ENCODE results near the gene FAM193A.

DNA sequence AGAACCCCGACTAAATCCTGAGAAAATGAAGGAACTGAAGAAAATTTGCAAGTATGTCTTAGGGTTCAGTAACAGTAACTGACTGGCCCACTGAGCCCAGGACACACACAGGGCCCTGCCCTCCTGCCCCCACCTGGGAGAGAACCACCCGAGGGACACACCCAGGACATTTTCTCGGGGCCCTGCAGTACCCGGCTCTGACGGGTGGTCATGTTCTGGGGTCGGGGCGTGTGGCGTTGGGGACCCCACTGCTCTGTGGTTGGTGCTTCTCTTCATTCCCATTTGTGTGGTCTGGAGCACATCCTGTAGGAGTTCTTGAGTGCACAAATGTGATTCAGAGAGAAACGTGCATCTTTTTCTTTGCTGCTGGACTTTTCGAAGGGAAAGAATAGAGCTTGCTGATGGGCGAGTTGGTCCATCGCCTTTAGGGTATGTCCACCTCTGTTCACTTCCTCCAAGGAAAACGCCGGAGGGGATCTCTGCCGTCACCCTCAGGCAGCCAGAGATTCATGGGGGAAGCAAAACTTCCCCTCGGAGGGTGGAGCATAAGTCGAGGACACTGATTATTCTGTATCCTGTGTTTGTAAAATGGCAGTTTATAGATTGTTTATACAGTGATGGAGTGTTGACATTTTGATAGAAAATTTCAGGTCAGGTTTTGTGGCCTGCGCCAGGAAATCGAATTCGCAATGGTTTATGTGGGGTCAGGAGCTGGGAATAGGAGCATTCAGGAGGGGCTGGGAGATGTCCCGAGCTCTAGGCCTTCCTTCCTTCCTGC, 1.3 kb downstream of the UVSSA start:
- RAMPAGE, long total RNA = no peak
- RRBS = no CpG with 5 or more reads among the region's 21 CpGs

DNA sequence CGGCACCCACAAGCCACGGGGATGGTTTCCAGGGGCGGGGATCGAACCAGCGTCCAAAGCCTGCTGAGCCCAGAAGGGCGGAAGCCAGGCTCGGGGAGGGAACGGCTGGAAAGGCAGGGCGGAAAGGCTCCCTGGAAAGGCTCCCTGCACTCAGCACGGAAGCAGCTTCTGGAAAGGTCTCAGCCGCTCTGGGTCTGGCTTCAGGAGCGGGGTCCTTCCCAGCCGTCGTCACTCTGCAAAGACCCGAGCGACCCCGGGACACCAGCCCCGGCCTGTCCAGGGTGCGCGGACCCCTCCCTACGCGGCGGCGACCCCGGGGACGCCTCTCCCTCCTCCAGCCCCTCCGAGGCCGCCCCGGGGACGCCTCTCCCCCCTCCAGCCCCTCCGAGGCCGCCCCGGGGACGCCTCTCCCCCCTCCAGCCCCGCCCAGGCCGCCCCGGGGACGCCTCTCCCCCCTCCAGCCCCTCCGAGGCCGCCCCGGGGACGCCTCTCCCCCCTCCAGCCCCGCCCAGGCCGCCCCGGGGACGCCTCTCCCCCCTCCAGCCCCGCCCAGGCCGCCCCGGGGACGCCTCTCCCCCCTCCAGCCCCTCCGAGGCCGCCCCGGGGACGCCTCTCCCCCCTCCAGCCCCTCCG, 114.2 kb upstream of the NKX1-1 start:
- RAMPAGE, long total RNA = no peak
- RRBS = 33% methylated on average over 8 of the region's 55 CpGs

DNA sequence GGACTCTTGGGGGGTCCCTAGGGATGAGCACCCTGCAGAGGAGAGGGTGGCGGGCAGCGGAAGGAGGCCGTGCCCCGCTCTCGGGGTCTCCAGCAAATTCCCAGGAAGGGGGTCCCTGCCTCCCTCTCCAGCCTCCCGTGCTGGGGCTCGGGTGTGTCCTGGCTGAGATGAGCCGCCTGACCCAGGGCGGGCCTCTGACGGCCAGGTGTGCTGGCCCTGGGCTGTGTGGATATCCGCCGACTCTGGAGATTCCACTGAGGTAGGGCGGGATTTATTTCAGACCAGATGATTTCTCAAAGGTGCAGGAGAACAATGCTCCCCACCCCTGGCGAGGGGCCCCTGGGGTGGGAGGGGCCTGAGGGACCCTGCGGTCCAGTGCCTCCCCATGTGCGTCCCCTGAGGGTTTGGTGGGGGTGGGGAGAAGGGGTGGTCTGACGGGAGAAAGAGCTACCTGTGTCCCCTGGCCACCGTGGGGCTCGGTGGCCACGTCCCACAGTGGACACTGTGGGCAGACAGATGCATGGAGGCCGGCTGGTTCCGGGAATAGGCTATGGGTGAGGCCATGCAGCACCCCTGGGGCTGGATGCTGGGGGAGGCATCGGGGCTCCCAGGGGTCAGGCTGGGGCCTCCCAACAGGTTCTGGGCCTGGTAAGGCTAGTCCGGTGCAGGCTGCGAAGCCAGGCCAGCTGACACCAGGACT, 971 bp upstream of the FAM53A start:
- RAMPAGE, long total RNA = no peak
- RRBS = 70% methylated on average over 2 of the region's 25 CpGs

DNA sequence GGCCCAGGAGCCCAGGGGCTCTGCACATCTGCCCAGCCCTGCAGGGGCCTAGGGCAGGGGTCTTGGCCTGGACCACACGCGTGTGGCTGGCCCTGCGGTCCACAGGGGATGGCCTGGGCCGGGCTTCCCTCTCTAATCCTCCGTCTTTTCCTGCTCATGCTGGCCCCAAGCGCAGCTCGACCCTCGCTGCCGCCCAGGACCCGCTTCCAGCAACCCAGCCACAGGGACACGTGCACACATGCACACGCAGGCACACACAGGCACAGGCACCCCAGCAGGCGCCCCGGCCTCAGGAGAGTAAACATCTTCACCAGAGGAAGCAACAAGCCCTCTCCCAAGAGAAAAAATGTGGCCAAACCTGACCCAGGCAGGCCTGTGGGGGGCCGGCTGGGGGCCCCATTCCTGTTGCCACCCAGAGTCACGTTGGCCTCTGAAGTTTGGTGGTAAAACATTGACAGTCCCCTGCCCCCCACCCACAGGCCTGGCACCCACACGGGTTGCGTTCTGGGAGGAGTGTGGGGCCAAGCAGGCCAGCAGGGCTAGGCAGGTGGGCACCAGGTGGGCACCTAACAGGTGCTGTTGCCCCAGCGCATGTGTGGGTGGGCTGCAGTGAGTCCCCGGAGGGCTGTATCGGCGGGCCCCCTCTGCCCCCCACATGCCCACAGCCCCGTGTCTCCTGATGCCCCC, 24.5 kb upstream of the FGFR3 start:
- RAMPAGE, long total RNA = no peak
- RRBS = 83% methylated on average over 1 of the region's 23 CpGs

DNA sequence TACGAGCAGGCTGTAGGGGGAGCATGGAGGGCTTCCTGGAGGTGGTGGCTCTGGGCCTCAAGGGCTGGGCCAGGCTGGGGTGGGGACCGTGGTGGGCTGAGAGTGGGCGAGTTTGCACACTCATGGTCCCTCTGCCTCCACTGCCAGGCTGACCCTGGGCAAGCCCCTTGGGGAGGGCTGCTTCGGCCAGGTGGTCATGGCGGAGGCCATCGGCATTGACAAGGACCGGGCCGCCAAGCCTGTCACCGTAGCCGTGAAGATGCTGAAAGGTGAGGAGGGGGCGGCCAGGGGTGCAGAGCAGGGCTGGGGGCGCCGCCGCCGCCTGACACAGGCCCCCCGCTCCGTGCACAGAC, 12.1 kb downstream of the FGFR3 start:
- RAMPAGE, long total RNA = no peak
- RRBS = no CpG with 5 or more reads among the region's 17 CpGs

- RAMPAGE, long total RNA = no peak
- RRBS = 10% methylated on average over 3 of the region's 51 CpGs
Observed at GRCh38 chr4:1861762-1863122, 6.3 kb upstream of the LETM1 start.

DNA sequence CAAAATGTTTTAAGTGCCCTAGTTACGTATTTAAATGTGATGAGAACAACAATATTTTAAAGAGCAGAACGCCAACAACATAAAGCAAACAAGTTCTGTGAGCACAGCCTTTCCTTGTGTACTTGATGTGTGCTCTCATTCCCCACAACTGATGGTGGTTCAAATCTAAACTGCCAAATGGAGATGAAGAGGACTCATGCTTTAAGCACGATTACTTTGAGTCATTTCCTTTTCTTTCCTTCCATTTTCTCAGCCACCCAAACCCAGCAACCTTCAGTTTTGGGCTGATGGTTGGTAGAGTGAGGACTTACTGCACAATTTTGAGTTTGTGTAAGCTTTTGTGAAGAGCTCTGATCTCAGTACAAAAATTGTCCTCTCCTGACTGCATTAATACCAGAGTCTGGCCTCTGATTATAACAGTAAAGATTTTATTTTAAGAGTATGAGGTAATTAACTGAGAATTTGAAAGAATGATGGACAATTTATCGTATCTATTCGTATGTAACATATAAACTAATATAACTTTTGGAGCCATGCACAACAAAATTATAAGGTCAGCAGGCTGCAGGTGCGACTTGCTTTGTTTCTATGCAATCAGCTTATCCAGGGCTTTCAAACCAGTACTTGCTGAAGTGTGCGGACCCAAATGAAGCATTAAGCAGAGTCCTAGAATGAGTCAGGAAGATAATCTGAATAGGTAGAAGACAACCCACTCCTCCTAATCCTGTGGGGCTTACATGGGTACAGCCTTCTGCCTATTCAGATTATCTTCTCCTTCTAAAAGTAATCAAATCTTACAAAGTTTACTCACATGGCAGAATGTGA, 1.9 kb downstream of the NSD2 start:
- RAMPAGE, long total RNA = no peak
- RRBS = no CpG with 5 or more reads among the region's 7 CpGs

DNA sequence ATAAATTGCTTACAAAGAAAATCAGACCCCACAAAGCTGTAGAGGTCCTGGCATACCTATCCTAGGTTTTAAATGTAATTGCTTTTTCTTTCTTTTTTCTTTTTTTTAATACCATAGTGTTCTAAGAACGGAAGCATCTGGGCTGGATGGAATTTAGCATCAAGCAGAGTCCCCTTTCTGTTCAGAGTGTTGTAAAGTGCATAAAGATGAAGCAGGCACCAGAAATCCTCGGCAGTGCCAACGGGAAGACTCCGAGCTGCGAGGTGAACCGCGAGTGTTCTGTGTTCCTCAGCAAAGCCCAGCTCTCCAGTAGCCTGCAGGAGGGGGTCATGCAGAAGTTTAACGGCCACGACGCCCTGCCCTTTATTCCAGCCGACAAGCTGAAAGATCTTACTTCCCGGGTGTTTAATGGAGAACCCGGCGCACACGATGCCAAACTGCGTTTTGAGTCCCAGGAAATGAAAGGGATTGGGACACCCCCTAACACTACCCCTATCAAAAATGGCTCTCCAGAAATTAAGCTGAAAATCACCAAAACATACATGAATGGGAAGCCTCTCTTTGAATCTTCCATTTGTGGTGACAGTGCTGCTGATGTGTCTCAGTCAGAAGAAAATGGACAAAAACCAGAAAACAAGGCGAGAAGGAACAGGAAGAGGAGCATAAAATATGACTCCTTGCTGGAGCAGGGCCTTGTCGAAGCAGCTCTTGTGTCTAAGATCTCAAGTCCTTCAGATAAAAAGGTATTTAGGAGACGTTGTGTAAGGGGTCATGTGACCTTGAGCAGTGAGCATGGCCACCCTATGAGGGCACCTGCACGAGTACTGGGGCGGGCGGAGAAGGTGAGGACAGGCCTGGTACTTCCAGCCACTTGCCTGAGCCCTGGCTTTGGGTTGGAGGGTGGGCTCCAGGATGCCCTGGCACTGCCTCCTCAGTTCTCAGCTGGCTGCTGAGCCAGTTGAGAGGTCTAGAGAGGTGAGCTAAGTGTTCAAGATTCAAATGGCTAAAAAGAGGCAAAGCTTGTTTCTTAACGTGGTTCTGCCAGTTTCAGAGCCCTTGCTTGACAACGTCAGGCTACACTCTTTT, 29.7 kb downstream of the NSD2 start:
- RAMPAGE, long total RNA = no peak
- RRBS = no CpG with 5 or more reads among the region's 24 CpGs

- RAMPAGE, long total RNA = no peak
- RRBS = no CpG with 5 or more reads among the region's 5 CpGs
Observed at GRCh38 chr4:1930573-1930899, 59.3 kb downstream of the NSD2 start.

GRCh38 chr4:1980335-1981132, 28.2 kb downstream of the NELFA start:
- RAMPAGE, long total RNA = no peak
- RRBS = 93% methylated on average over 4 of the region's 19 CpGs

GRCh38 chr4:1987255-1988304, 21.2 kb downstream of the NELFA start:
- RAMPAGE, long total RNA = no peak
- RRBS = 87% methylated on average over 6 of the region's 47 CpGs

DNA sequence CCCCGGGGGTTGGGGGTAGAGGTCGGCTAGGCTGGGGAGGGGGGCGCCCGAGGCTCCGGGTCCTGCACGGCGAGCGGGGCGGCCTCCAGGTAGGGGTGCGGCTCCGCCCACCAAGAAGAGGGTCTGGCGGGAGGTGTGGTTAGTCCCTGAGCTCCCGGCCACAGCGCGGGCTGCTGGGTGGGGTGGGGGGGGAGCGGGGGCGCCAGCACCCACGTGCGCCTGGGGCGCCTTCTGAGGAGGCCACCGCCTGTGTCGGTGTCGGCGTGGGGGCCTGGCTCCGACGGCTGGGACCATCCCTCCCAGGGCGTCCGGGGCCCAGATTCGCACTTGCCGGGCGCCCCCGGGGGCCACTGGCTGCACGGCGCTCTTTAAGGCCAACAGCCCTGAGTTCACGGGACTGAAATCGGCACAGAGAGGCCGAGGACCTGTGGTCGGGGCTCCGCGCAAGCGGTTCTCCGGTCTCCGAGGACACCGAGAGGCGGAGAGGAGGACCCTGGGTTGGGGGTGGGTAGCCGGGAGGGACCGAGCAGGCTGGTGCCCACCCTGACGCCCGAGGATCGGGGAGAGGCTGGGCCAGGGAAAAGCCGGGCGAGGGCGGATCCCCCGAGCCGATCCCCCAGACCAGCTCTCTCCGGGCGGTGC, 707 bp upstream of the C4orf48 start:
- RAMPAGE, long total RNA = no peak
- RRBS = 2% methylated on average over 33 of the region's 57 CpGs

DNA sequence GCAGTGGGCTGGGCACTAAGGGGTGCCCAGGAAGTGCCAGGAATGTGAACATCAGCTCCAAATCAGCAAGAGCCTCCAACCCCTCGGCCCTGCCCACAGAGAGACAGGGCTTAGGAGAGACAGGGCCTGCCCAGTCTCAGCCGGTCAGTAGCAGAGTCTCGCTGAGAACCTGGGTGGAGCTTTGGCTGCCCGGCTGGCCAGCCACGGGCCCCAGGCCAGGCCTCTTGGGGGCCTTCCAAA, 4.2 kb upstream of the MXD4 start:
- RAMPAGE, long total RNA = no peak
- RRBS = no CpG with 5 or more reads among the region's 5 CpGs

- RAMPAGE, long total RNA = no peak
- RRBS = no CpG with 5 or more reads among the region's 15 CpGs
Observed at GRCh38 chr4:2269517-2270066, 7.7 kb upstream of the MXD4 start.

GRCh38 chr4:2364250-2365202, 53.9 kb downstream of the ZFYVE28 start:
- RAMPAGE, long total RNA = no peak
- RRBS = 4% methylated on average over 10 of the region's 68 CpGs

- RAMPAGE, long total RNA = no peak
- RRBS = 2% methylated on average over 7 of the region's 19 CpGs
Observed at GRCh38 chr4:2393432-2394051, 24.9 kb downstream of the ZFYVE28 start.

- RAMPAGE, long total RNA = no peak
- RRBS = no CpG with 5 or more reads among the region's 4 CpGs
Observed at GRCh38 chr4:2412155-2412430, 6.4 kb downstream of the ZFYVE28 start.

DNA sequence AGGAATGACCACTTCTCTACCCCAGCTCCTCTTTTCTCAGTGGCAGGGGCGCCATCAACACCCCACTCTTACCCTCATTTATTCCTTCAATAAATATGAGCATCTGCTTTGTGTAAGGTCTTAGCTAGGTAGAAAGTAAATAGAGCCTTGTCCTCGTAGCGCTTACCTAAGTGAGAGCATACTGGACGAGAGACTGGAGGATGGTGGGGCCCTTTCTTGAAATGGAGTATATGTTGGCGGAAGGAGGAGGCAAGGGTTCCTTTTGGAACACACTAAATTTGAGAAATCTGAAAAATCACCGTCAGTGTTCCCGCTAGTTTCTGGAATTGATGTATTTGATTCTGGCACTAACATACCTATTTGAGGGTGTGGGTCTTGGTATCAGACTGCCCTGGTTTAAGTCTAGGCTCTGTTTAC, 16.8 kb downstream of the RNF4 start:
- RAMPAGE, long total RNA = no peak
- RRBS = no CpG with 5 or more reads among the region's 7 CpGs

DNA sequence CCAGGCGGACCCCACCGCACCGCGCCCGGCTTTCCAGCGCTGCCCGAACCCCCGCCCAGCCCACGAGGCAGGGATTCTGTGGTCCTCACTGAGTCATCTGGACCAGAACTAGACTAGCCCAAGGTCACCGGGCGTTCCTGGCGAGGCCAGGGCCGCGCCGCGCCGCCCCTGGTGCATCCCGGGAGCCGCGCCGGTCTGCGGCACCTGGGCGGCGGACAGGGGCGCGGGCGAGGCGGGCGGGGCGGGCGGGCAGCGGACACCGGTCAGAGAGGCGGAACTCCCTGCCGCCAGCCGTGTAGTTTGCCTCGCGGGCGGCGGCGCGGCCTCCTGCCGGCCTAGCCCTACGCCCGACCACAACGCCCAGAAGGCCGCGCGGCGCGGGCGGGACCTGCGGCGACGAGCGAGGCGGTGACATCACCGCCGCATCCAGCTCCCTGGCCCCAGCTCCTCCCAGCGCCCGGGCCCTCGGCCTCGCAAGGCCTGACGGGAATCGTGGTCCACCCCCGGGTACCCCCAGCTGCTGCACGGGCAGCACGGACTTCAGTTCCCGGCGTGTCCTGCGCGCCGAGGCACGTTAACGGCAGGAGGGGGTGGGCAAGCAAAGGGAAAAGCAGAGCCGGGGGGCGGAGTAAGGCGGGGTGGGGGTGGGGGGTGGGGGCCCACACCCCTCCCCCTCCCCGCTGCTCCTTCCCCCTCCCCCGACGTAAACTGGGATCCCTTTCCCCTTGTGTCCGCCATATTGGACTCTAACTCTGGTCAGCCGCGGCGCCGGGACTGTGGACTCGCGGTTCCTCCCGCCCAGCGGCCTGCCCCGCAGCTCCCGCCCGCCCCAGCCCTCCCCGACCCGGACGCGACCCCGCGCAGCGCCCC, at the start of gene FAM193A:
Gene FAM193A (plus strand): TSS at position 714 of the 870 bp plus-strand sequence.
- RAMPAGE, long total RNA = no peak
- RRBS = 2% methylated on average over 65 of the region's 100 CpGs

GRCh38 chr4:2722108-2722671, 33.9 kb downstream of the TNIP2 start:
- RAMPAGE, long total RNA = no peak
- RRBS = no CpG with 5 or more reads among the region's 8 CpGs